Non-pigmented ciliary epithelial cell (primary cell): ENCODE results near the genes RAB37 and HID1.

DNA sequence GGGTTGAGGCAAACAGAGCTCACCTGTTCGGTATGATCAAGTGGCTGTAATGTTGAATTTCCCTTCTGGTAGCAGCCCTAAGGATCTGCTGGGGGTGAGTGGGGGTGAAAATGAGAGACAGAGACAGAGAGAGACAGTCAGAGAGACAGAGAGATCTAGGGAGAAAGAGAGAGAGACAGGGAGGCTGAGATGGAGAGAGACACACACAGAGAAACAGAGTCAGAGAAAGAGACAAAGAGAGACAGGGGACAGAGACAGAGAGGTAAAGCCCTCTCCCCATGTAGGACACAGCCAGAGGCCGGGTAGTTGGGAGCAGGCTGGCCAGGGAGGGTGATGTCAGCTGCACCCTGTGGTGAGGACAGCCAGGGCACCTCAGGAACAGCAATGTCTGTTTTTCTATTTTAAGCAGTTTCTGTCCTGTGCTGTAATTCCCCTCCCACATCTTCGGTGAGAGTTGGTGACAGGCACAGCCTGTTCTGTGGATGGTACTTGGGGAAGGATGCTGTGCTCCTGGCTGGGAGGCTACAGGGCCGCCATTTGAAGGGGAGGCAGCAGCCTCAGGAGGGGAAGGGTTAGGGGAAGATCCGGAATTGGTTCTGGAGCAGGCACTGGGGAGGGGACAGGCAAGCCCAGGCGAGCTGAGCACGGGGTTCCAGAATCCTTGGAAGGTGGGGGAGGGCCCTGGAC lies 163.6 kb downstream of the SDK2 start:
- RRBS = no CpG with 5 or more reads among the region's 7 CpGs

GRCh38 chr17:73493244-73493700 lies 151.0 kb downstream of the SDK2 start:
- RRBS = no CpG with 5 or more reads among the region's 10 CpGs

GRCh38 chr17:73591670-73592401 lies 52.4 kb downstream of the SDK2 start:
- RRBS = no CpG with 5 or more reads among the region's 16 CpGs

DNA sequence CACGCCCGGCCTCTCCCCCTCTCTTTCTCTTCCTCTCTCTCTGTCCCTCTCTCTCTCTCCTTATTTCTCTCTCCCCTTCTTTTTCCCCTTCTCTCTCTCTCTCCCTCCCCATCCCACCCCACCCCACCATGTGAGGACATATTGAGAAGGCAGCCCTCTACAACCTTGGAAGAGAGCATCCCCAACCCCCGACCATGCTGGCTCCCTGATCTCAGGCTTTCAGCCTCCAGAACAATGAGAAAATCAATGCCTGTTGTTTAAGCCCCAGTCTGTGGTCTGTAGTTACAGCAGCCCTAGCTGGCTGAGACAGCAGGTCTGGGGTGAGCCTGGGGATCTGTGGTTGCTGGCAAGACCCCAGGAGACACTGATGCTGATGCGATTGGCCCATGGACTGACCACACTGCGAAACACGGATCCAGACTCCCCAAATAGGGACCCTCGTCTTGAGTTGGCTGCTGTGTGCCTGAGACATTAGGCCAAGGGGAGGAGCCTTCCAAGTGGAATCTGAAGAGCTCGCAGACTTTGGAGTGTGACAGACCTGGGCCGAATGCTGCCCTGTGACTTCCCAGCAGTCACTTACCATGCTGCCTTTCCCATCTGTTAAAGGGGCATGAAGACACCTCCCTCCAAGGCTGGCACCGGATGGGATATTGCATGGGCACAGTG lies 148.0 kb upstream of the RPL38 start:
- RRBS = no CpG with 5 or more reads among the region's 10 CpGs

- RRBS = no CpG with 5 or more reads among the region's 4 CpGs
Observed at GRCh38 chr17:74154989-74155369, 48.5 kb upstream of the RPL38 start.

- RRBS = no CpG with 5 or more reads among the region's 5 CpGs
Observed at GRCh38 chr17:74245778-74246173, 28.3 kb upstream of the DNAI2 start.

DNA sequence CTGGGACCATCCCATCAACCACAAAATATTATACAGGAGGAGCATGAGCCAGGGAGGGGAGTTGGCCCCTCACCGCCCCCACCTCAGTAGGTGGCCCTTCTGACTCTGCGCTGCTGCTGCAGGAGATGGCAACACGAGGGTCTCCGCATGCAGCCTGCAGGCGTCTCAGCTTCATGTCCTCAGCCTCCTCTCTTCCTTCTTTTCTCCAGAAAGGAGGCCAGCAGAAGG lies 20.5 kb downstream of the GPR142 start:
- RRBS = no CpG with 5 or more reads among the region's 5 CpGs

- RRBS = no CpG with 5 or more reads among the region's 12 CpGs
Observed at GRCh38 chr17:74432736-74432979, 770 bp downstream of the GPRC5C start.

- RRBS = no CpG with 5 or more reads among the region's 9 CpGs
Observed at GRCh38 chr17:74449559-74450182, 16.8 kb upstream of the CD300A start.

DNA sequence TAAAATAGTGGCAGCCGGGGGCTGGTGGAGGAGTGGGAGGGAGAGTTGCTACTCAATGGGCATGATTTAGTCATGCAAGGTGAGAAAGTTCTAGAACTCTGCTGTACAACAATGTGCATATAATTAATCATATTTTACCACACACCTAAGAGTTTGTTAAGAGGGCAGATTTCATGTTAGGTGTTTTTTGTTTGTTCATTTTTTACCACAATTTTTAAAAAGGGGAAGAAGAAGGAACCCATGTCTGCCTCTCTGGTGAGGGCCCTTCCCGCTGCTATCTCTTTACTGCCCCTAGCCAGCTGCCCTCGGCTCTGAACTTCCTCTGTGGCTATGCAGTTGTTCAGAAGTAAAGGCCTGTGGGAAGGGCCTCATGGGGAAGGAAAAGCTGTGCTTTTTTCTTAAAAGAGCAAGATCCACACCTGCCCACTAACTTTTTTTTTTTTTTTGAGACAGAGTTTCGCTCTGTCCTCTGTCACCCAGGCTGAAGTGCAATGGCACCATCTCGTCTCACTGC lies 11.2 kb downstream of the CD300LB start:
- RRBS = no CpG with 5 or more reads among the region's 5 CpGs

- RRBS = 2% methylated on average over 43 of the region's 85 CpGs
Observed at GRCh38 chr17:74736290-74737417, at the start of gene RAB37. RAB37 (plus strand) TSS chr17:74737256.

DNA sequence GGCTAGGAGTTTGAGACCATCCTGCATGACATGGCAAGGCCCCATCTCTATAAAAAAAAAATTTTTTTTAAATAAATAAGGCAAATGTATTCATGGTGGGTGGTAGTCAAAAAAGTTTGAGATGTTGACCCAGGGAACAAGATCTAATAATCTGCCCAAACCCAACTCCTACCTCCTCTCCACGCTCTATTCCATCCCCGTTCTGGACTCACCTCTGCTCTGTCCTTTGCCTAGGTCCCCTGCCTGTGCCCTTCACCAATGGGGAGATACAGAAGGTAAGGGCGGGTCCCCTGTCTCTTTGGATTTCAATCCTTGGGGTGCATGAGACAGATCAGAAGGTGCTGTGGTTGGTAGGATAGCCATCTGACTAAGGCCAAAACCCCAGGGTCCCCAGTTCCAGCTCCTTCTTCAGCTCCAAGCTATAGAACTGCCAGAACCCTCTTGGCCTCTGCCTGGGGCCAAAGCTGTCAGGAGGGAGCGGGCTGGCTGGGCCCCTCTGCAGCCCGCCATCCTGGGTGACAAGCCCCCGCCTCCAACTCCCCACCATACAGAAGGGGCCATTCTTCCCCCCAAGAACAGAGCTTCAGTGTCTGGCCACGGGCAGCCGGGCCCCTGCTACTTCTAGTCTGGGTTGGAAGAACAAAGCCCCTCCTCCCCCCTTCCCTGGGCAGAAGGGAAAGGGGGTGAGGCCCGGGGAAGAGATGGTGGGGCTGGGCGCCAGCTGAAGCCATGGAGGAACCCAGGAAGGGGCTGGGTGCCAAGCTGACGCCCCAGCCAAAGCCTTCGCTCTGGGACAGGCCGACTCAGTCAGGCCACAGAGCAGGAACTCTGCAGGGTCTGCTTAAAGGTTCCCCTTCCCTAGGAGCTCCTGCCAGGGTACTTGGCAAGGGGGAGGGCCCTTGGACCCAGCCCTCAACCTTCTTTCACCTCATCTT lies 9.2 kb downstream of the NAT9 start:
- RRBS = 19% methylated on average over 2 of the region's 13 CpGs

DNA sequence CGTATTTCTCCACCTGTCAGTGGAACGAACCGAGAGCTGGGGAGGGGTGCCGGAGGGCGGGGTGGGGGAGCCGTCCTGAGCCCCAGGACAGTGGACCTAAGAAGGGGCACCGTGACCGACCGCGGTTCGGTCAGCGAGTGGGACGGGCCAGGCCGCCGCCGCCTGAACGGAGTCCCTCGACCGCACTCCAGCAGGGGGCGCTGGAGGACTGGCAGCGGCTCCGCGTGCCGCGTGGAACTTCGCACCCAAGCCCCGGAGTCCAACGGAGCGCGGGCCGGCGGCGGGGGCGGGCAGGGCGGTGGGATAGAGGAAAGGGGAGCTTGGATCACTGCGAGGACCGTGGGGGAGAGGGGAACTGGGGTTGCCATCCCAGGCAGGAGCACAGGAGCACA lies 440 bp upstream of the USH1G start:
- RRBS = 1% methylated on average over 3 of the region's 37 CpGs

DNA sequence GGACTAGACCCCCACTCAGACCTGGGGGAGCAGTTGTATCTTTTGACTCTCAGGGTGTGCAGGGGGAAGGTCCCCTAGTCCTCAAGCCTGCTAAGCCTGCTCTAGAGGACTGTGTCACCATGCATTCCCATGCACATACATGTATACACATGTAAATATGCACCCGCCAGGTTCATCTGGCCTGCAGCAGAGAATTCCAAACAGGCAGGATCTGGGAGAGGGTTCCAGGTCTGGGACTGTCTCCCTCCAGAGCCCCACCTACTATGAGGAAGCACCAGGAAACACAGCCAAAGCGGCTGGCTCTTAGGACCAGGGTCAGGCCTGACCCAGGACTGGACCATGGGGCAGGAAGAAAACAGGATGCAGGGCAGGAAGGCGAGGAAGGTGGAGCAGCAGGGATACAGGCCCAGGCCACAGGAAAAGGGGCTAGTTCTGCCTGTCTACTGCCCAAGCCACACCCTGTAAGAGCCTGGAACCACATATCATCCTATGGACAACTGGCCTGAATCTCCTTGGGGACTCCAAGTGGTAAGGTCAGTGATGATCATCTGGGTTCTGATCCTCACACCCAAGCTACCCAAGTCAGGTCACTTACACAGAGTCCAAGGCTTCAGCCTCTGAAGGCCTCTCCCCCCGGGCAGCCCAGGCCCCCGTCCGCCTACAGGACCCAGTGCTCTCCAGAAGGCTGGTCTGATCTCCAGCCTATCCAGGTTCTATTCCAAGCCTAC lies 2.1 kb downstream of the HID1 start:
- RRBS = no CpG with 5 or more reads among the region's 6 CpGs

DNA sequence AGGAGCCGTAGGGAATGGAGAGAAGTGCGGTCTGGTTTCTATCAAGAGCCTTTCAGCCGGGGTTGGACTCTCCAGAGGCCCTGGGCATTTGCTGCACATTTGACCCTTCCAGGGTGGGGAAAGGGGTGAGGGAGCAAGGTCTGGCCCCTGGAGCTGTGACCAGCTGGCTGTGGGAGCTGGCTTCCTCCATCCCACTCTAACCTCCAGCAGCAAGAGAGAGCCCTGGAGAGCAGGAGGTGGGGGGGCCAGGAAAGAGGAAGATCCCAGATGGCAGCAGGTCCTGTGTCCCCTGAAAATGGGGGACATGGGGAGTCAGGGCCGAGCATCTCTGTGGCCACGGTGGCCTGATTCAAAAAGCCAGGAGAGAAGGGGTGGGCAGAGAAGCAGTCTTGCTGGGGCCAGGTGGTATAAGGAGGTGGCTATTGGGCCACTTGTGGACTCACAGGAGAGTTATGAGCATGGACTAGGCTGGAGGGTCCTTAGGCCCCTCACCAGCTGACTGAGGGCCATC lies 1.1 kb downstream of the HID1 start:
- RRBS = no CpG with 5 or more reads among the region's 5 CpGs

GRCh38 chr17:74971870-74972548 lies 550 bp downstream of the HID1 start:
- RRBS = 2% methylated on average over 16 of the region's 50 CpGs

DNA sequence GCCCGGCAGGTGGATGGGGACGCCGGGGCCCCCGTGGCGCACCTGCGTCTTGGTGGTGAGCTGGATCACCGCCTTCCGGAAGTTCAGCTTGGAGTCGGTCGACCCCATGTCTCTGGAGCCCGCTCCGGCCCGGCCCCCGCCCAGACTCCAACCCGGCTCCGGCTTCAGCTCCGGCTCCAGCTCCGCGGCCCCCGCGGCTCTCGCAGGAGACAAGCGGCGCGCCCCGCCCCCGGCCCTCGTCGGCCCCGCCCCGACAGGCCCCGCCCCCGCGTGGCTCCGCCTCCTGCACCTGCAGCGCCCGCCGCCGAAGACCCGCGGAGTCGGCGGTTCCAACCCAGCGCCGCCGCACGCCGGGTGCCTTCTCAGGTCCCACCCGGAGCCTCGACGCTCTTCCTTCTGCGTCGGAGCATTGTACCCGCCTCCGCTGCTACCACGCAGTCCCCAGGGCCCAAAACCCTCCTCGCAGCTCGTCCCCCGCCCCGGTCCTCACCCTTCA lies at the start of gene HID1:
HID1 (minus strand) TSS at position 211 of the 496 bp plus-strand sequence.
- RRBS = 2% methylated on average over 30 of the region's 60 CpGs

DNA sequence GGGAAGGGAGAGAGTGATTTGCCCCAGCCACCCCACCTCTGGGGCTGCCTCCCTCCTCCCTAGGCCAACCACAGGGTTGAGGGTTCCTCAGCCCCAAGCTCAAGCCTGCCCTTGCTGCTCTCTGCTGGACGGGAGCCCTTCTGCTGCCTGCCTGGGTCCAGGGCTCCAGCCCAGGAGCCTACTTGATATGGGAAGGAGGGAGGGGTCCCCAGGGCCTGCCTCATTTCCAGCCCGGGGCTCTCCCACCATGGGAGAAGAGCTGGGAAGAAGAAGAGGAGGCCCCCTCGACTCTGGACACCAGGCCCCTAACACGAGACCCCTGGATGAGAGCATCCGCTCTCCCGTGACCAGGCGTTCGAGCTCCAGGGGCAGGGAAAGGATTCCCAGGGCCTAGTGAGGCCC lies 712 bp downstream of the SLC16A5 start:
- RRBS = no CpG with 5 or more reads among the region's 8 CpGs

- RRBS = no CpG with 5 or more reads among the region's 11 CpGs
Observed at GRCh38 chr17:75089708-75090226, 2.0 kb downstream of the SLC16A5 start.

DNA sequence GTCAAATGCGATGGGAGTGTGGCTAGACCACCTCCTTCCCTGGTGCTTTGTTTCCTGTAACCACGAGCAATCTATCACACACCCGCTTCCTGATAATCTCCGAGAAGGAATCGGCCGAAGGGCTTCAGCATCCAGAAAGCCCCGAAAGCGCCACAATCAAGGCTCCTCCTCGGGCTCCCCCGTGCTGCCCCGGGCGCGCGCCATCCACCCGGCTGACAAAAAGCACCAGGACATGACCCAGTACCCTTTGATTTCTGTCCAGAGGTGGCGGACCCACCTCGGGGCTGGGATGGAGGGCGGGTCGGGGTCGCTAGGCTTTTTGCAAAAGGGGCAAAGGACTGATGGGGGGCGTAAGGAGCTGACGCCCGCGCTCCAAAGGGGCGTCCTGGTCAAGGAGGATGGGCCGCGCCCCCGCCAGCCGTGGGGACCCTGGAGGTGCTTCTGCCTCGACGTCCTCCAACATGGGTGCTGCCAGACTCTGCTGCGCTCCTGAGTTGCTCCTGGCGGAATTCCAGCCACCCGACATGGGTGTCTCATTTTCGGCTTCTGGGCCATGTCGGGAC lies 636 bp upstream of the ARMC7 start:
- RRBS = no CpG with 5 or more reads among the region's 36 CpGs